SUDHL5 (cell line): Measurements from ENCODE around the genes SELENOI, SLC5A6 and EIF2B4.

DNA sequence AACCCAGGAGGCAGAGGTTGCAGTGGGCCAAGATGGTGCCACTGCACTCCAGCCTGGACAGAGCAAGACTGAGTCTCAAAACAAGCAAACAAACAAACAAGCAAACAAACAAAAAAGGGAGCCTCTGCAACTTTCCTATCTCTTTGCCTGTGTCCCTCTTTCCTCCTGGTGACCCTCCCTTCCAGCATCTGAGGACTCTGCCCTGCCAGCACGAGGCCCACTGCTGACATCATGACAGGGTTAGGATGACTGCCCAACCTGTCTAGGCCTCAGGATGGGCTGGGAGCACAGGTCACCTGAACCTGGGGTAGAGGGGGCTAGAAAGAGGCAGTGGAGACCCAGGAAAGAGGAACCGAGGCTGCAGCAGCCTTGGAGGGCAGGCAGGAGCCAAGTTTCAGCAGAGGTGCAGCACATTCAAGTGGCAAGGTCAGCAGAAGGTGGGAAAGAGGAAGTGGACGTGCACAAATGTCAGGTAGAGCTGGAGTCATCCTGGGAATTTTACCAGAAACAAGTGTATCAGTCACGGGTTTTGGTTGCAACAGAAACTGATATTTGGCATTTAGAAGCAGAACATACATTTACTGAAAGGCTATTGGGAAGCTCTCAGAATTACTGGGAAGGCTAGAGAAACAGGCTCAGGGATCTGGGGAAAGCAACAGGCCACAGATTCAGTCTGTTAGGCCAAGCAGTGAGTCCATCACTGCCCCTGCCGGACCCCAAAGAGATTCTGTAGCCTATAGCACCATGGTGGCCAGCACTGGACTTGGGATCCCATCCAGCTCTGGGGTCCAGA, 13.6 kb upstream of the RAB10 start:
- PRO-cap, result no peak

DNA sequence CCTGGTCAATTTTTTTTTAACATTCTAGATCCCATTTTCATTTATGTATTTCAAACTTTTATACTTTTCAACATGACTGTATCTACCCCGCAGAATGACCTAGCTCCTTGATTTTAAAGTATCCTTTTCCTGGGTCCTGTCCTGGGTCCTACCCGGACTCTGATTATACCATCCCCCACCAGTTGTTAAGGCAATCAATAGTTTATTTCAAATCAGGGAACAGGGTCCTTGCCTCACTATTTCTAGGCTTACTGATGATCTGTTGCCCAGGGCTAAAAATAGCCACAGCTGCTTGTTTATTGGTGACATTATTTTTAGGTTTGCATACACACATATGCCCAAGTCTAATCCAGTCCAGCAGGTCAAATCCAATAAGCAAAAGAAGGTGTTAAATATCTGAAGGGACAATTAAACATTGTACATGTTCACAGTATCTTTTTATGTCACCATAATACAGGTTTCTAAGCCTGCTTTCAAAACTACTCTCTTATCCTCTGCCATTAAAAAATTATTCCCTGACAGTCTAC, 66.0 kb downstream of the RAB10 start:
- PRO-cap, result no peak

GRCh38 chr2:26345911-26346424, at the start of gene SELENOI:
SELENOI (plus strand) TSS chr2:26346143.
- PRO-cap, result bidirectional peak, plus-strand start at chr2:26346146, minus-strand start at chr2:26345791

GRCh38 chr2:26356619-26357195, 10.1 kb upstream of the ADGRF3 start:
- PRO-cap, result no peak

- PRO-cap, result no peak
Measured at GRCh38 chr2:26416115-26416607, 14.4 kb downstream of the DRC1 start.

DNA sequence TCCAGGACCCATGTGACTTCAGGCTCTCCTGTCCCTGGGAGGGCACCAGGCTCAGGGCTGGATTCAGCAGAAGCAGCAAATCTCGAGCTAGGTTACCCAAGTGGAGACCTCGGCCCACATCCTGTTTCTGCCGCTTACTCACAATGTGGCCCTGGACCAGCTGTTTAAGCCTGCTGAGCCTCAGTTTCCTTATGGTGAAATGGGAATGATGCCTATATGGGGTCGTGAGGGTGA, 71.3 kb downstream of the OTOF start:
- PRO-cap, result no peak

DNA sequence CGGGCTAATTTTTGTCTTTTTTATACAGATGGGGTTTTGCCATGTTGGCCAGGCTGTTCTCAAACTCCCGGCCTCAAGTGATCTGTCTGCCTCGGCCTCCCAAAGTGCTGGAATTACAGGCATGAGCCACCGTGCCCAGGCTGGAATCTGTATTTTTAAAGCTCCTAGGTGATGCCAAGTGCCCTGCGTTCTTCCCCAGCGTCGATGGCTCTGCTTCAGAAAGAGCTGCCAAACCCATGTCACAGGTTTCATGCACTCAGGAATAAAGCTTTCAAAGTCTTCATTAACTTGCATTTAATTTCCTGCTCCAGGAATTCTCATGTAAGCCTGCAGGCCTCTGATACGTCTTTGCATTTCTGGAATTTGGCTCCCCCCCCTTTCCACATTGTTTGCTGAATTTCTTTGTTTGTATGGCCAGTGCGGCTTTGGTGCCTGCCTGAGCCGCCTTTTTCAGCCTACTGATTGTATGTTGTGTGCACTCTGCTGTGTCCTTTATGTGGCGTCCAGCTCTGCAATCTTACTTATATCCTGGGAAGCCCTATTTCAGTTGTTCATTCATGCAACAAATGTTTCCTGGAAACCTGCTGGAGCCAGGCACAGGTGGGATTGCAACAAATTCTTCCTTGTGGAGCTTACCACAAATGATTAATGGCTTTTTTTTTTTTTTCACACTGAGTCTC, 62.8 kb downstream of the OTOF start:
- PRO-cap, result no peak

GRCh38 chr2:26630980-26631340, 10.2 kb downstream of the CIB4 start:
- PRO-cap, result no peak

DNA sequence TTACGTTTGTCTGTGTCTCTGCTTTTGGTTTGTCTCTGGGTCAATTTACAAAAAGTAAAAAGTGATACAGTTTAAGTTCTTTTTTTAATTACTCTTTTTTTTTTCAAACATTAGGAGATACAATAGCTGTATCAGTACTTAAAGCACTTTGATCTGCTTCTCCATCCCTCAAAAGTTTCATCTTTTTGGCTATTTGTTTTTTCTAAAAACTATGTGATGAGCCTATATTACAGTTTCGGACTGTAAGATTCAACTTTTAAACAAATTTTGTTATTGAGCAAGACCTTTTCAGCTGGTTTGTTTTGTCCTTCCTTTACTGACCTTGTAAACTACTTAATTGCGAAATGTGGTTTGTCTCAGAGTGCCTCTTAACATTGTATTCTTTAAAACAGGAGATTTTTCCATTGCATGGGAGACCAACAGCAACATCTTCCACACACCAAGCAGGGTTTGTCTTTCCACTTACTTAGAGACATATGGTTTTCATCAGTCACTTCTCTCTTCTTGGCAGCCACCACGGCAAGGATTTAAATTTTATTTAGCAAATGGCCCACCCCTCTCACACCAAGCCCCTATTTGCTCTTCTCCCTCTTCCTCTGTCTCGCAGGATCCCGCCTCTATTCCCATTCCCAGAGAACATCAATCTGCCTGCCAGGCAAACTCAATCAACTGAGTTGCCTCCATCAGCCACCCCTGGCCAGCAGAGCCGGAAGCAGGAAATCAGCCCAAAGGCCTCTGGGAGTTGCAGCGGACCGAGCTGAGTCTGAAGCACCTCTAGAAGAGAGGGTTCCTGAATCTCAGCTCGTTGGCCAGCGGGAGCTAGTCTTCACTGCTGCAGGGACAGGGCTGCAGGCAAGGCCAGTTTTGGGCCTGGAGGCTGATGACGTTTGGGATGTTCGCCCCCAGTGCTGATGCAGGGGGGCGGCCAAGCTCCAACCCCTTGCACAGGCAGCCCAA, 11.2 kb upstream of the CIB4 start:
- PRO-cap, result no peak

DNA sequence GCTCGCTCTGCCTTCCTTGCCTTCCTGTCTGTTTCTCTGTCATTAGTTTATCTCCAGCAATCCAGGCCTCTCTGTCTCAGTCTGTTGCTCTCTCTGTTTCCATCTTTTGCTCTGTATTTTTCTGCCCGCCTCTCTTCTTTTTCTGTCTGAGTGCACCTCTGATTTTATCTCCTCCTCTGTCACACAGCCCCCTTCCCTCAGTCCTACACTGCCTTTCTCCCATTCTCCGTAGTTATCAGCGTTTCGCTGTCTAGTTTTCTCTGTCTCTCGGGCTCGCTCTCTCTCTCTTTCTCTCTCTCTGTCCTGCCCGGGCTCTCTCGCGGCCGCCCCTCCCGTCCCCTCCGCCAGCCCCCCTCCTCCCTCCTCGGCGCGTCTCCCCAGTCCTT, 316 bp upstream of the KCNK3 start:
- PRO-cap, result no peak

GRCh38 chr2:26725091-26726046, 32.8 kb downstream of the KCNK3 start:
- PRO-cap, result no peak

DNA sequence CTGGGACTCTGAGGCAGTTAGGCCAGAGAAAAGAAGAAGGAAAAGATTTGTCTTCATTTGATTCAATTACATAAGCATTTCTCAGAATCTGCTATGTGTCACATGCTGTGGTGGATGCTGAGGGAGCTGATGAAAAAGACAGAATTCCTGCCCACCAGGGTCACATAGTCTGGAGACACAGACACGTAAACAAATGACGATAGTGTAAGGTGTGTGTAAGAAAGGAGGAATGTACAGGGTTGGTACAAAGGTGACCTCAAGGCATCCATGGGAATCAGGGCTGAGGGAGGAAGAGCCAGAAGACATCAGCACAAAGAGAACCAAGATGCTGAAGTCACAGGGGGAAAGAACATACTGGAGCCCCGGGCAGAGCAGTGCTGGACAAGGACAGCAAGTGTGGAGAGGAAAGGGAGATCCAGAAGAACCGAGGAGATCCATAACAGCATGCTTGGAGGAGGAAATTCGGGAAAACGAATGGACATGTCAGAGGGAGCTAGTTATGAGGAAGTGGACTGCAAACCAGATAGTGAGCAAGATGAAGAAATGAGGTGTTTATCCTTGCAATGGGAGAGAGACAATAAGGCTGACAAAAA, 1.2 kb upstream of the MAPRE3 start:
- PRO-cap, result no peak

GRCh38 chr2:27023884-27024565, 8.7 kb upstream of the TMEM214 start:
- PRO-cap, result no peak

DNA sequence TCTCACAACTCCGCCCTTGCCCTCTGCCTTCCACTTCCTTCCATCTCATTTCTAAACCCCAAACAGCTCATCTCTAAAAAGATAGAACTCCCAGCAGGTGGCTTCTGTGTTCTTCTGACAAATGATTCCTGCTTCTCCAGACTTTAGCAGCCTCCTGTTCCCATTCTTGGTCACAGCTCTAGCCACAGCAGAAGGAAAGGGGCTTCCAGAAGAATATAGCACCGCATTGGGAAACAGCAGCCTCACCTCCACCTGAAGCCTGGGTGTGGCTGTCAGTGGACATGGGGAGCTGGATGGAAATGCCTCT, 8.3 kb downstream of the TMEM214 start:
- PRO-cap, result no peak

GRCh38 chr2:27092662-27093411, 6.3 kb downstream of the KHK start:
- PRO-cap, result no peak

GRCh38 chr2:27212164-27212663, at the start of gene SLC5A6:
SLC5A6 (minus strand) TSS chr2:27212268.
- PRO-cap, result bidirectional peak, plus-strand start at chr2:27212390, minus-strand start at chr2:27212240

GRCh38 chr2:27303010-27303360, 5.3 kb downstream of the UCN start:
- PRO-cap, result unidirectional peak, plus-strand start at chr2:27303165

DNA sequence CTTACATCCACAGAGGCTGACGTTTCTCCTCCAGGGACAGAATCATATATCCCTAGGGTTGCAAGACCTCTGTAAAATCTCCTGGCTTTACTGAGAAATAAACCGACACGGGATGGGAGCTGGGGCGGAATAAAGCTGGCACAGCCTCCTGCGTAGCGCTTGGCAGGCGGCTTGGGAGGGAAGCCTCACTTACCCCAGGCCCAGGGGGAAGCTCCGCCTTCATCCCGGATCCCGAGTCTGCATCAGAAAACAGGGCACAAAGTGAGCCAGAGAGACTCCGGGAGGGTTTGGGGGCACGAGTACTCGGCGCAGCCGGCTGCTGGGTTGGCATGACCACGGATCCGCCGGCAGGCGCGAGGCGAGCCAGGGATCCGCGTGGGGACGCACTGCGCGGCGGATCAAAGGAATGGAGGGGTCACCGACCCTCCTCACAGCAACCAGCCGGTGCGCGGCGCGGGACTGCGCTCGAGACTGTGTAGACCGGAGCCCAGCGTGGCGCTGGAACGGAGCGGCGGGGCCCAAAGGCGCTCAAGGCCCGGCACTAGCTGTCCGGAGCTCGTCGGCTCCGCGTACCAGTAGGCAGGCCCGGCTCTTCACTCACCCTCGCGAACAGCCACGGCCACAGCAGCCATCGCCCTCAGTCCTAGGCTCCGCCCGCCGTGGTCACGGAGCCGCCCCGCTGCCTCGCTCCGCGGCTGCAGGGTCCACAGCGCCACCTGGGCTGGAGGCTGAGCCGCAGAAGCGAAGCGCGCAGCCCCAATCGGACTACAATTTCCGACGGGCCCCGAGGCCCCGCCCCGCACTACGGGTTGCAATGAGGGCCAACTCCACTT, at the start of gene EIF2B4:
Gene EIF2B4, minus strand, starts transcription at position 656 of the 833 bp plus-strand sequence.
- PRO-cap, result unidirectional peak, plus-strand start at position 269 of the sequence; bidirectional peak, plus-strand start at position 384 of the sequence, minus-strand start at position 381 of the sequence; bidirectional peak, plus-strand start outside the sequence, minus-strand start at position 599 of the sequence

DNA sequence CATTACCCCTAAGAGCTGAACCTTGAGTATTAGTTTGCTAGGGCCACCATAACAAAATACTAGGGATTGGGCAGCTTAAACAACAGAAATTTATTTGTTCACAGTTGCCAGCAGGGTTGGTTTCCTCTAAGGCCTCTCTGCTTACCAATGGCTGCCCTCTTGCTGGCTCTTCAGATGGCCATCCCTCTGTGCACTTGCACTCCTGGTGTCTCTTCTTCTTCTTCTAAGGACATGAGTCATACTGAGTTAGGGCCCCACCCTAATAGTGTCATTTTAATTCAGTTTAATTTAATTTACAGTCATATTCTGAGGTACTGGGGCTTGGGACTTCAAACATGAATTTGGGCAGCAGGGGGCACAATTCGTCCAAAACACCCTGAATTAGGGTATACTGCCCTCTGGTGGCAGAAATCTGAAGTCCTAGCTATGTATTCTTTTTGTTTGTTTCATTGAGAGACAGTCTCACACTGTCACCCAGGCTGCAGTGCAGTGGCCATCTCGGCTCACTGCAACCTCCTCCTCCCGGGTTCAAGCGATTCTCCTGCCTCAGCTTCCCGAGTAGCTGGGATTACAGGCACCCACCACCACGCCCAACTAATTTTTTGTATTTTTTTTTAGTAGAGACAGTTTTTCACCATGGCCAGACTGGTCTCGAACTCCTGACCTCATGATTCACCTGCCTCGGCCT, 19.8 kb downstream of the SLC4A1AP start:
- PRO-cap, result no peak

GRCh38 chr2:27736409-27737232, 34.9 kb upstream of the MRPL33 start:
- PRO-cap, result no peak